Bile duct (tissue), 1 donor: ENCODE measurements around the gene LRGUK.

DNA sequence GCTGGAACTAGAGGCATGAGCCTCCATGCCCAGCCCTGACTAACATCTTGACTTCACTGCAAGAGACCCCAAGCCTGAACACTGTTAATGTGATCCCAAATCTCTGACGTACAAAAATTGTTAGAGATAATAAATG, 244.7 kb upstream of the MKLN1 start:
- PRO-cap: no peak

GRCh38 chr7:131087285-131087622, 240.4 kb upstream of the MKLN1 start:
- PRO-cap: no peak

DNA sequence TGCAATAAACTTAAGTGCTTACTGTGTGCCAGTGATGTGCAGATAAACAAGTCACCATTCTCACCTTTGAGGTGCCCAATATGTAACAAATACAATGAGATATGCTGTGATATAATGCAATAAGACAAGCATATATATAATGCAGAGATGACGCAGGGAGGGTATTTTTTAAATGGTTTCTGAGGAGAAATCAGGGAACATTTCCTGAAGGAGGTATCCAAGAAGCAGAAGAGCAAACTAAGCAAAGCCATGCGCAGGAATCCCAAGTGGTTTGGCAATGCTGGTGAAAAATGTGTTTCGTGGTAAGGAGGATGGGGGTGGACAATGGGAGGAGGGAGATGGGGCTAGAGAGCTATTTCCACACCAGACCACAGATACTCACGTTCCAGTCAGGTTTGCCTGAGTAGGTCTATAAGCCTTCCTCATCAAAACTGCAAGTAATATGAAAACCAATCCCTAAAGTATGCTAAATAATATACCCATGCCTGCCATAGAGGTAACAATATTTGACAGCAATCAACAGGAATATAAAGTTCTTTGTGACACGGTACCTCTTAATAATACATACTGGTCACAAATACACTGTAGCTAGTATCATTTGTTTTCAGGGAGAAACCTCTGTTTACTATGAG, 223.7 kb upstream of the MKLN1 start:
- PRO-cap: no peak

GRCh38 chr7:131108923-131109187, 218.8 kb upstream of the MKLN1 start:
- PRO-cap: no peak

DNA sequence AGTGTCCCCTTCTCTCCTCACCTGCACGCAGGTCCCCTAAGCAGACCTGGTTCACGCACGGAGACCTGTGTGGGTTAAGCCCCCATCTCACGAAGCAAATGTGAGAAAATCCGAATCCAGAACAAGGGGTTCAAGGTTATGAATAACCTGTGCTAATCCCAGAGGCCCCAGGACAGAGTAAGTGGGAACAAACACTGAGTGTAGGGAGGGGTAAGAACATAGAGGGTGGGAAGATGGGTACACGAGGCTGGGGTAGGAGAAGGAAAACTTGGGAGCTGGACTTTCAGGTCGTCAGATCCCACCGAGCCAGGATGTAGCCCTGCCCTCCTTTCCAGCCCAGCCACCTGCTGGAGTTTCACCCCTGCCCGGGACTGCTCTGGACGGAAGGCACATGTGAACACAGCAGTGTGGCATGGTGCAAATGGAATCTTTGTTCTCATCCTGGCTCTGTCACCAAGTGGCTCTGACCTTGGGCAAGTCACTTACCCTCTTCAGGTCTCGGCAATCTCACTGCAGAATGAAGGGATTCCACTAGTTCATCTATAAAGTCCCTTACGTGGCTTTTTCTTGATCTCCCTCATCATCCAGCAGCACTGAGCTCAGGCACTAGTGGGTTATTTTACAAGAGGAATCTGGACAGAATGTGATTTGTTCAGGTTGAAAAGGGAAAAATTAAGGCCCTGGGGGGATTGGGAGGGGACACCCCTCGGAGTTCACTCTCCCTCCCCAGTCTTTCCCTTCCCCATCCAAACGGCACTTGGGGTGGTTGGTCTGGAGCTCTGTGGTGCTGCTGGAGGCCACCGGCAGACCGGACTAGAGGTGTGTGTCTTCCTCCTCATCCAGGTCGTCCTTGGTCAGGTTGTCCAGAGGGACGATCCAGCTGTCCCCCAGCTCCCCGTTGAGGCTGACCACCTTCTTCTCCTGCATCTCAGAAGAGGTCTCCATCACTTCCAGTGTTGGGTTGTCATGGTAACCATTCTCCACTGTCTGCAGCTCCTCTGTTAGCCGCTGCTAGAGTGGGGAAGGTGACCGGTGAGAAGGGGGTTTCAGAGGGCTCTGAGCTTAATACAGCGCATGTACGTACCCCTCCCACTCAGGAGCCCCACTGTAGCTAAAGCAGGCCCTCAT, 52.6 kb downstream of the PODXL start:
- PRO-cap: no peak

DNA sequence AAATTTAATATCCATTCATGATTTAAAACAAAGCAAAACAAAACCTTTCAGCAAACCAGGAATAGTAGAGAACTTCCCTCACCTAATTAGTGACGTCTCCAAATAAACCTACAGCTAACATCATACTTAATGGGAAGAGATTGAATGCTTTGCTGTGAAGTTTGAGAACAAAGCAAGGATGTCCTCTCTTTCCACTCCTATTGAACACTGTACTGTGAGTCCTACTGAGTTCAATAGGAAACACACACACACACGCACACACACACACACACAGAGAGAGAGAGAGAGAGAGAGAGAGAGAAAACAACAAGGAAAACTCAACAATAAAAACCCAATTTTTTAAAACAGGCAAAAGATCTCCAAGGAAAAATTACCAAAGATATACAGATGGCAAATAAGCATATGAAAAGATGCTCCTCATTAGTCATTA, 32.3 kb downstream of the PODXL start:
- PRO-cap: no peak

DNA sequence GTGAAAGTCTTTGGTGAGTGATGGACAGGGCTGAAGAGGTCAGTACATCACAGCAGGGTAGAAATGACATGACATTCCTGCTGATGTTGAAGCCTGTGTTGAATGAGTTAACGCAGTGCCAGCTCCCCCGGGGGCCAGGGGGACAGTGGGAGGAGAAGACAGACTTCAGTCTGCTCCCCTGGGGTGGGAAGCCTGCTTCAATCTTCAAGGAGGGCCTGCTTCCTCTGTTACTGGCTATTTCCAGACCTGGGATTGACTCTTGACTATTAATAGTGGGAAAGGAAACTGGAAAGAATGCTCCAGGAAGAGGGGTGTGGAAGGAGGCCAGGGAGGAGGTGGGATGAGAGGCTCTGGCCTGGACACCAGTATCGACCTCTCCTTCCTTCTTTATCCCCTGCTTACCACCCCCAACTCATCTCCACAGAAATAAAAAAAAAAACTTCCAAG, 27.2 kb downstream of the PODXL start:
- PRO-cap: no peak

DNA sequence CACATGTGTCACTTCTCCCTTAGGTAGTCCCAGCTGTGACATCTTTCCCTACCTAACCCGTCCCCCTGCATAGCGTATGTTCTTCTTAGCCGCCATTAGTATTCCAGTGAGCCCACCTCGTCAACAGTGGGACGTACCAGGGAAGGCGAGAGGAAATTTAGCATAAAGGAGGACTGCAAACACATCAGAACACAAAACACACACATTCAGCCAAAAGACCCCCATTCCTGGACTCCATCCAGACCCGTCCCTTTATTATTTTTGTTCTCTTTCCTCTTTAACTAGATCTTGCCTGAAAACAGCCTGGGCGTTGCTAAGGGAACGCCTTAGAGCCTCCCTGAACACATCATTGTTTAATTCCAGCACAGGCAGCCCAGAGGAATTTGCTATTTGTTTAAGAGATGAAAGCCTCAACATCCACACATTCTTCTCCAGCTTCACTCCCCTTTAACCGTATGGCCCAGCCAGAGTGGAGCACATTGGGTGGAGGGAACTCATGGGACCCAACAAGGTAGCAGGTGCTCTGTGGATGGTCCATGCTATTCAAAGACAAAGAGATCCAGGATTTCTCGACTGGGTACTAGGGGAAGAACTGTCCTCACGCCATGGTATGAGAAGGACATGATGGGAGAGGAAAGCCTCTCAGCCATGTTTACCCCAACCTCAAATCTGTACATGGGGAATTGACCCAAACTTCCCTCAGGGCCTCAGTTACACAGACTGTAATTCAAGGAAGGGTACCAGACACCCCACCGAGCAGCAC, 44.2 kb upstream of the PODXL start:
- PRO-cap: no peak

GRCh38 chr7:131691970-131692543, 135.6 kb upstream of the PODXL start:
- PRO-cap: no peak

- PRO-cap: unidirectional peak, minus-strand start at chr7:131977112
Measured at GRCh38 chr7:131976930-131977164, 420.4 kb upstream of the PODXL start.

DNA sequence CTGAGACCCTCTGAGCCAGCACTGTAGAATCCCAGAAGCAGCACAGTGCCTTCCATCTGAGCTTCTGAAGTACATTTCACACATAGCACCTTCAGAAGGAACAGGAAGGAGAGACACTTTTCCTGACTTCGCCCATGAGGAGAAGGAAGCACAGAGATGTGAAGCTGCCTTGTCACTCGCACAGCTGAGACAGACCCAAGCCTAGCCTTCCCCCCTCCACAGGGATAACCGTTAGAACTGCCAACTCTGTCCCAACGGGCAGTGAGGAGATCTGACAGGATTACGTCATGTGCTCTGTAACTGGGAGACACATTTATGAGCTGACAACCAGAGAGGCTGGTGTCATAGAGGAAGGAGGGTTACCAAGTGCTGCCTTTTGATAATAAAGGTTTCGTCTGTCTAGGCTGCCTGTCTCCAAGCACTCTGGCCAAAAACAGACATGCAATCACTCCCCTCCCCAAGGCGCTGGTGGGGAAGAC, 166.0 kb downstream of the PLXNA4 start:
- PRO-cap: no peak

GRCh38 chr7:132480501-132481064, 95.7 kb downstream of the PLXNA4 start:
- PRO-cap: no peak

DNA sequence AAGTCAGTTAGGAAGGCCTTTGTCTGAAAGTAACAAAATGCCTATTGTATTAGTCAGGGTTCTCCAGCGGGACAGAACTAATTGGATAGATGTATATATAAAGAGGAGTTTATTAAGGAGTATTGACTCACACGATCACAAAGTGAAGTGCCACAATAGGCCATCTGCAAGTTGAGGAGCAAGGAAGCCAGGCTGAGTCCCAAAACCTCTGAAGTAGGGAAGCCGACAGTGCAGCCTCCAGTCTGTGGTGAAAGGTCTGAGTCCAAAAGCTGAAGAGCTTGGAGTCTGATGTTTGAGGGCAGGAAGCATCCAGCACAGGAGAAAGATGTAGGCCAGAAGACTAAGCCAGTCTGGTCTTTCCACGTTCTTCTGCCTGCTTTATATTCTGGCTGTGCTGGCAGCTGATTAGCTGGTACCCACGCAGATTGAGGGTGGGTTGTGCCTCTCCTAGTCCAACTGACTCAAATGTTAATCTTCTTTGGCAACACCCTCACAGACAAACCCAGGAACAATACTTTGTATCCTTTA, 14.1 kb upstream of the PLXNA4 start:
- PRO-cap: no peak

DNA sequence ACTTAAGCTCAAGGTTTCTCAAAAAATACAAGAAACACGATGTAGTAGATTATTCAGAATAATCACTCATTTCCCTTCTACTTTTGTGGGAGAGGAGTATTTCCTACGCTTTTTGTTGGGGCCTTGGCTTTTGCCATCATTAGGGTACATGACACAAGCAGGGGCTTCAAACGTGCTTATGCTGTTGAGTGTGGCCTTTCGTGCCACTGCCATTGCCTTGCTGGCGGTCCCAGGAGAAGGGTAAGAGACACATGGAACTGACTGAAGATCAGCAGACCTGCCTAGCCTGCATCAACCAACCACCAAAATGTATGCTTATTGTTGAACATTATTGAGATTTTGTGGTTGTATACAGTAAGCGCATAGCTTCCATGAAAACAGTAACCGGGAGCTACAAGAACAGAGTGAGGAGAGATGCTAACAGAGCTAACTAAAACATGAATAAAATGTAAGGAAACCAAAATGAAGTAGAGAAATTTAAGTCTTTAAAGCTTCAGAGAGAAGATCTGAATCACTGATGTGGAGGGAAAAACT, 54.8 kb downstream of the EXOC4 start:
- PRO-cap: no peak

DNA sequence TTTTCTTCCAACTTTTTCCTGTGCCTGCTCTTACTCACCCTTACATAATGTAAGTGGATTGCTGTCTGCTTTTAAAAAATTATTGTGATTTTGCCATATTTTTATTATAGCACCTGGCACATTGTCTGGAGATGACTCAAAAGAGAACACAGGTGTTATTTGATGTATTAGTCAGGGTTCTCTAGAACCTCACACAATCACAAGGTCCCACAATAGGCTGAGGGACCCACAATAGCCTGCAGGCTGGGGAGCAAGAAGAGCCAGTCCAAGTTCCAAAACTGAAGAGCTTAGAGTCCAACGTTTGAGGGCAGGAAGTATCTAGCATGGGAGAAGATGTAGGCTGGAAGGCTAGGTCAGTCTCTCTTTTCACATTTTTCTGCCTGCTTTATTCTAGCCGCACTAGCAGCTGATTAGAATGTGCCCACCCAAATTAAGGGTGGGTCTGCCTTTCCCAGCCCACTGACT, 390.1 kb downstream of the EXOC4 start:
- PRO-cap: no peak

- PRO-cap: no peak
Measured at GRCh38 chr7:133688996-133689629, 436.2 kb downstream of the EXOC4 start.

DNA sequence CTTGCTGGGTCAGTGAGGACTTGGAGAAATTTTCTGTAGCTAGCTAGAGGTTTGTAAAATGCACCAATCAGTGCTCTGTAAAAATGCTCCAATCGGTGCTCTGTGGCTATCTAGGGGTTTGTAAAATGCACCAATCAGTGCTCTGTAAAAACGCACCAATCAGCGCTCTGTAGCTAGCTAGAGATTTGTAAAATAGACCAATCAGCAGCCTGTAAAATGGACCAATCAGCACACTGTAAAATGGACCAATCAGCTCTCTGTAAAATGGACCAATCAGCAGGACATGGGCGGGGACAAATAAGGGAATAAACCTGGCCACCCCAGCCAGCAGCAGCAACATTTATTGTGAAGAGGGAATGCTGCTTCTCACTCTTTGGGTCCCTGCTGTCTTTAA, 347.6 kb upstream of the LRGUK start:
- PRO-cap: no peak

DNA sequence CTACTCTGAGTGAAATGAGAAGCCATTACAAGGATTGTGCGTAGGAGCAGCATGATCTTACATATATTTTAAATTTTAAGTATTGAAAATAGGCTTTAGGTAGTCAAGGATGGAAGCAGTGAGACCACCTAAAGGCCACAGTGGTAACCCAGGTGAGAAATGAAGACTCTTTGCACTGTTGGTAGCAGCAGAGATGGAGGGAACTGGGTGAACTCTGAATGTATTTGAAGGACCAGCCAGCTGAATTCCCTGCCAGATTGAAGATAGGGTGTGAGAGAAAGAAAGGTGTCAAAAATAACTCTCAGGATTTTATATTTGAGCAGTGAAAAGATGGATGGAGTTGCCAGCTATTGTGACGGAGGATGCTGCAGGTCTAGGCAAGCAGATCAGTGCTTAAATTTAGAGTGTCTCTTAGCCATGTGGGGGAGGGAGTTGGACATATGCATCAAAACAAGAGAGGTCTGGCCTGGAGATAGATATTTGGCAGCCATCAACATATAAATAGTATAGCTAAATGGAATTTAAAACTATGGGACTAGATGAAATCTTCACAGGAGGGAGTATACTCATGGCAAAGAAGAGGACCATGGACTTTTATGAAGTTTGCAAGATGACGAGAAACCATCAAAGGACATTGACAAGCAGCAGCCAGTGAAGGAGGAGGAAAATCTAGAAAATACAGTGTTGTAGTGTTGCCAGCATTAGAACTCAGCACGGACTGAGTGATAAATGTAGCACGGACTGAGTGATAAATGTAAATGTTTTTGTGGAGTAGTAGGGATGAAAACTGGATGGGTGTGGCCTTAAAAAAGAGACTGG, 223.7 kb upstream of the LRGUK start:
- PRO-cap: no peak

GRCh38 chr7:134126755-134127884, at the start of gene LRGUK:
Gene LRGUK, plus strand, starts transcription at chr7:134127340.
- PRO-cap: no peak

GRCh38 chr7:134353293-134353879, 36.7 kb upstream of the SLC35B4 start:
- PRO-cap: no peak